Heart left ventricle (tissue), 7 donors: ENCODE data around the genes DMGDH and SSBP2.

- PRO-cap, 6 experiments: no peak in any of the 6 experiments
- RAMPAGE, long total RNA, 2 experiments: no peak in any of the 2 experiments
- RRBS: 3% methylated on average over 23 of the region's 74 CpGs
Observed at GRCh38 chr5:77629849-77630482, 8.5 kb downstream of the OTP start.

DNA sequence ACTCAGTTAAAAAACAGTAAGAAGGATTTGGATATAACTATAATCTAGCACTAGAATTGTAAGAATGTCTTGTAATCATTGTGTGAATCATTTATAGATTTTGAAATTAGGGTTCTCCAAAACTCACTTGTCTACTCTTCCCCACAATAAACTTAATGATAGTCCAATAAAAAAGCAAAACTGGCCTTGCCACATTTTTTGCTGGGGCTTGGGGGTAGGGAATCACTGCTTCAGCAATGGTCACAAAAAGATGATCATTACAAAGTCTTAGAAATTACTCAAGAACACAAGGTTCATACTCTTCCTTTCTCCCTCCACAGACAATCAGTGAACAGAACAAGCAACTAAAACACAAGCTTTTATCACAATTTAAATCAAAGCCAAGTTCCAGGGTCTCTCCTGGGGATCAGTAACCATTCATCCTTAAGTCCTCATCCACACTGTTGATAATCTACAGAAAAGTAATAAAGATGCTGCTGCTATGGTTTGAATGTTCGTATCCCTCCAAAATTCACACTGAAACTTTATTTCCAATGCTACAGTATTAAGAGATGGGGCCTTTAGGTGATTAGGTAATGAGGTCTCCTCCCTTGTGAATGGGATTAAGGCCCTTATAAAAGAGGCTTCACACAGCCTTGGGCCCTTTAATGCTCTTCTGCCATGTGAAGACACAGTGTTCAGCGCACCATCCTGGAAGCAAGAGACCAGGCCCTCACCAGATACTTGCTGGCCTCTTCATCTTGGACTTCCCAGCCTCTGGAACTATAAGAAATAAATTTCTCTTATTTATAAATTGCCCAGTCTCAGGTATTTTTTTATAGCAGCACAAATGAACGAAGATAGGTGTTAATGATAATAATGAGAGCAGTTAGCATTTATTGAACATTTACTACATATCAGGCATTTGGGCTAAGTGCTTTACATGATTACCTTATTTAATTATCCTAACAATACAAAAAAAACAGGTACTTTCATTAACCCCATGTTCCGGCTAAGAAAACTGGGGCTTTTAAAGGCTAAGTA lies 8.5 kb downstream of the TBCA start:
- PRO-cap, 6 experiments: no peak in any of the 6 experiments
- RAMPAGE, long total RNA, 2 experiments: no peak in any of the 2 experiments
- RRBS: no CpG with 5 or more reads among the region's 4 CpGs

DNA sequence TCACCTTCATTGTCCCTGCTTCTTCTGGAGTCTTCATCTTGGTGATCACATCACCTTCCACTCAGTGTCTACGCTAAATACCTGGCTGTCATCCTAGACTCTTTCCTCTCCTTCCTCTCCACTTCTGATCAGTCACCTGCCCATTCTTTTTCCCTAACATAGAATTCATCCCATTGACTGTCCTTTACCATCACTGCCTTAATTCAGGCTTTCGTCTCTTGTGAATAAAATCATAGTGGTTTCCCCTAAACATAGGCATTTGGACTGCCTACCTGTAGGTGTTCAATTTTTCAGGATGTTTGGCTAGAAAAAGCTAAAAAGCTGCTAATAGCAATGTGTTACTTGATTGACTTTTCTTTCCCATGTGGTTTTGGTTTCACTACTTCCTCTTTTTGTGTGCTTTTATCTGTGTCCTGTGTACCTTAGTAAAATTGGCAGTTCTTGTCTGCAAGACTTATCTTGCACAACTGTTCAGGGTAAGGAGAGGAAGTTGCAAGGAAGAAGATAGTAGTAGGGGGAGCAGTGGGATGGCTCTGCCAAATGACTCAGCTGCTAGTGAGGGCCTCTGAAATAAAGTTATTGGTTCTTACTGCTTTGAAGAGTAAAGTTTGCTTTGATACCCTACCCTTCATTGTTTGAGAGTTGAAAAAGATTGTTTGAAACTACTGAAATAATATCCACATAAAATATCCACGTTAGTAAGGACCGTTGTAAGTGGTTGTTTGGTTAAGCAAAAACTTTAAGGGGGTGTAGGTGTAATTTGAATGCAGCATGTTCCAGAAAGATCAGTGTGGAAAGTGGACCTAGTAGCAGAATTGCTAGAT lies 123.3 kb downstream of the SCAMP1 start:
- PRO-cap, 6 experiments: no peak in any of the 6 experiments
- RAMPAGE, long total RNA, 2 experiments: no peak in any of the 2 experiments
- RRBS: no CpG with 5 or more reads among the region's 4 CpGs

DNA sequence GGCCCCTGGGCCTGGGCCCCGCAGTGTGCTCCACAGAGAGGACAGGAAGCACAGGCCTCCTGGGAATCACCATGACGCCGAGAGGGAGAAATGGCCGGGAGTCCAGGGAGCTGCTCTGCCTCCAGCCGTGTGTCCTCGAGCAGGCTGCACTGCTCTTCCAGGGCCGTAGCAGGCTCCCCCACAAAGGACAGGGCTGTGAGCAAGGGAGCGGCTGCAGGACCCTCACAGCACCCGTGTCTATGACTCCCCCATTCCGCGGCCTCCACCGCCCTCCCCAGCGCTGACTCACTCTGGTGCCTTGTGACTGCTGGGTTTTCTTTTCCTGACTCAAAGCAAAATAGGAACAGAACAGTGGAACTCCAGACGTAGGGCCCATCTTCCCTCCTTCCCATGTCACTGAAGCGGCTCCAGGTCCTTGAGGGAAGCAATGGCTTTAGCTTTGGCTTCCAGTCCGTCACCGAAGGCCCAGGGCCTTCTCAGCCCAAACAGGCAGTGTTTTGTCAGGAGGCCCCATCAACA lies 114.3 kb downstream of the LHFPL2 start:
- PRO-cap, 6 experiments: peak in 4 of 6 experiments; most common plus-strand start position 69 of the sequence (in 2); most common minus-strand start position 239 of the sequence (in 1)
- RAMPAGE, long total RNA, 2 experiments: no peak in any of the 2 experiments
- RRBS: no CpG with 5 or more reads among the region's 17 CpGs

GRCh38 chr5:78544756-78545034 lies 103.9 kb downstream of the LHFPL2 start:
- PRO-cap, 6 experiments: peak in 1 of 6 experiments; most common minus-strand start chr5:78544845 (in 1)
- RAMPAGE, long total RNA, 2 experiments: no peak in any of the 2 experiments
- RRBS: no CpG with 5 or more reads among the region's 5 CpGs

GRCh38 chr5:78647831-78648479 lies 617 bp downstream of the LHFPL2 start:
- PRO-cap, 6 experiments: peak in 4 of 6 experiments; most common plus-strand start chr5:78648226 (in 3); most common minus-strand start chr5:78647926 (in 1)
- RAMPAGE, long total RNA, 2 experiments: no peak in any of the 2 experiments
- RRBS: under 1% methylated on average over 25 of the region's 67 CpGs

DNA sequence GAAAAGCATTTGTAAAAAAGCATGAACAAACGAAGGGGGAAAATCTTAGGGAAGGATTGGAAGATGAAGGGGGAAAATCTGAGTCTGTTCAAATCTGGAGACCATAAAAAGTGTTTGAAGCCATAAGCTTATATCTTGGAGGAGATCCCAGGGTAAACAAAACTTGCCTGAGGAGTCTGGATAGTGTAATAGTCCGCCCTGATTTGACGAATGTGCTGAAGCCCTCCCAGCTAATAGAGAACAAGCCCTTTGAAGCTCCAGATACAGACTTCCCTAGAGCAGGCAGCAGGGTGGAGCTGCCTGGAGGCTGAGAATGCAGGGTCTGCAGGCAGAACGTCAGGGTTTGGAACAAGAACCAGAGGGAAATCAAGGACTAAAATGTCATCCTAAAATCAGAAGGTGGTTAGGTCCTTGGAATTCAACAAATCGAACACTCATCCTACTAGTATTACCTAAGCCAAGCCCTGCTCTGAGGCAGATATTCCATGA lies 117.5 kb upstream of the LHFPL2 start:
- PRO-cap, 6 experiments: no peak in any of the 6 experiments
- RAMPAGE, long total RNA, 2 experiments: no peak in any of the 2 experiments
- RRBS: no CpG with 5 or more reads among the region's 5 CpGs

GRCh38 chr5:79069381-79069803 lies at the start of gene DMGDH:
Gene DMGDH, minus strand, starts transcription at chr5:79069674.
- PRO-cap, 6 experiments: peak in 3 of 6 experiments; most common plus-strand start chr5:79069769 (in 2); most common minus-strand start chr5:79069632 (in 2)
- RAMPAGE, long total RNA, 2 experiments: start-site peak on the plus strand in 1 of 2 experiments, at chr5:79069760-79069784 at its widest, 23 reads per replicate
- RRBS: 3% methylated on average over 29 of the region's 45 CpGs

- PRO-cap, 6 experiments: no peak in any of the 6 experiments
- RAMPAGE, long total RNA, 2 experiments: no peak in any of the 2 experiments
- RRBS: 8% methylated on average over 17 of the region's 46 CpGs
Observed at GRCh38 chr5:79069804-79070622, 446 bp downstream of the BHMT2 start.

DNA sequence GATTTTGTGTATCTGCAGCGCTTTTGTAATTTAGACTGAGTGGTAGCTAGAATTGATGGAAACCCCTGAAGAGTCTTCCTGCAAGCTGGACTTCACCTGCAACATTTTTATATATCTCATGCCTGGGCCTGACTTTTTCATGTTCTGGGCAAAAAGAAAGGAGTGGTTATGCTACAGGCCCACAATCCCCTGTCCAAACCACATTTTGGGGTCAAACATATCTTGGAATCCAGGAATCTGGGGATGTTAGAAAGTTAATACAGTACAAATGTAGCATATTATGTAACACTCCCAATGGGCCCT lies 4.5 kb downstream of the BHMT start:
- PRO-cap, 6 experiments: no peak in any of the 6 experiments
- RAMPAGE, long total RNA, 2 experiments: no peak in any of the 2 experiments
- RRBS: no CpG with 5 or more reads among the region's 1 CpG

- PRO-cap, 6 experiments: peak in 5 of 6 experiments; most common plus-strand start chr5:79691191 (in 2); most common minus-strand start chr5:79690837 (in 3)
- RAMPAGE, long total RNA, 2 experiments: no peak in any of the 2 experiments
- RRBS: no CpG with 5 or more reads among the region's 8 CpGs
Observed at GRCh38 chr5:79690667-79691798, 1.4 kb downstream of the CMYA5 start.

GRCh38 chr5:79733490-79733802 lies 43.8 kb downstream of the CMYA5 start:
- PRO-cap, 6 experiments: no peak in any of the 6 experiments
- RAMPAGE, long total RNA, 2 experiments: start-site peak on the plus strand in 1 of 2 experiments, at chr5:79733268-79733934 at its widest, 2,060 reads per replicate
- RRBS: no CpG with 5 or more reads among the region's 2 CpGs

GRCh38 chr5:80067714-80068315 lies 32.7 kb downstream of the THBS4 start:
- PRO-cap, 6 experiments: no peak in any of the 6 experiments
- RAMPAGE, long total RNA, 2 experiments: start-site peak on the plus strand in 1 of 2 experiments, at chr5:80068002-80068114 at its widest, 23 to 24 reads per replicate
- RRBS: no CpG with 5 or more reads among the region's 6 CpGs

DNA sequence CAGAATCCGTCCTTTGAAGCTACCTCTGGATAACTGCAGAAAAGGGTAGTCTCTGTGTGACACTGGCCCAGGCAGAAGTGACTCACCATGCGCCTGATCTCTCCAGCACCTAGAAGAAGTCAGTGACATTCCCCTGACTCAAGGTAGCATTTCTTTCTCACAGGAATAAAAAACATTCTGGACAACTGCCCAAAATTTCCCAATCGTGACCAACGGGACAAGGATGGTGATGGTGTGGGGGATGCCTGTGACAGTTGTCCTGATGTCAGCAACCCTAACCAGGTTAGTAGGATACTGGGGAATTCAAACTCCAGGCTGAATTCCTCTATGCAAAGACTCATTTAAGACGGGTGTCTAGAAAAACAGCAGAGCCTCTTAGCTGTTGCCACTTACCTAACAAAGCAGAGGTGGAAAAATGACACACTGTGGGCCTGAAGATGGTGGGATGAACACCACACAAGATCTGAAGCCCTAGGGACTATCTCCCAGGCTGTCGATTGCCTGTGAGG lies 37.0 kb downstream of the THBS4 start:
- PRO-cap, 6 experiments: no peak in any of the 6 experiments
- RAMPAGE, long total RNA, 2 experiments: no peak in any of the 2 experiments
- RRBS: no CpG with 5 or more reads among the region's 6 CpGs

- PRO-cap, 6 experiments: no peak in any of the 6 experiments
- RAMPAGE, long total RNA, 2 experiments: no peak in any of the 2 experiments
- RRBS: no CpG with 5 or more reads among the region's 15 CpGs
Observed at GRCh38 chr5:80253221-80254149, 2.4 kb downstream of the SERINC5 start.

GRCh38 chr5:80650464-80651308 lies 3.8 kb upstream of the MSH3 start:
- PRO-cap, 6 experiments: no peak in any of the 6 experiments
- RAMPAGE, long total RNA, 2 experiments: start-site peak on the minus strand in 1 of 2 experiments, at chr5:80650904-80650909 at its widest, 272 reads per replicate
- RRBS: no CpG with 5 or more reads among the region's 20 CpGs

DNA sequence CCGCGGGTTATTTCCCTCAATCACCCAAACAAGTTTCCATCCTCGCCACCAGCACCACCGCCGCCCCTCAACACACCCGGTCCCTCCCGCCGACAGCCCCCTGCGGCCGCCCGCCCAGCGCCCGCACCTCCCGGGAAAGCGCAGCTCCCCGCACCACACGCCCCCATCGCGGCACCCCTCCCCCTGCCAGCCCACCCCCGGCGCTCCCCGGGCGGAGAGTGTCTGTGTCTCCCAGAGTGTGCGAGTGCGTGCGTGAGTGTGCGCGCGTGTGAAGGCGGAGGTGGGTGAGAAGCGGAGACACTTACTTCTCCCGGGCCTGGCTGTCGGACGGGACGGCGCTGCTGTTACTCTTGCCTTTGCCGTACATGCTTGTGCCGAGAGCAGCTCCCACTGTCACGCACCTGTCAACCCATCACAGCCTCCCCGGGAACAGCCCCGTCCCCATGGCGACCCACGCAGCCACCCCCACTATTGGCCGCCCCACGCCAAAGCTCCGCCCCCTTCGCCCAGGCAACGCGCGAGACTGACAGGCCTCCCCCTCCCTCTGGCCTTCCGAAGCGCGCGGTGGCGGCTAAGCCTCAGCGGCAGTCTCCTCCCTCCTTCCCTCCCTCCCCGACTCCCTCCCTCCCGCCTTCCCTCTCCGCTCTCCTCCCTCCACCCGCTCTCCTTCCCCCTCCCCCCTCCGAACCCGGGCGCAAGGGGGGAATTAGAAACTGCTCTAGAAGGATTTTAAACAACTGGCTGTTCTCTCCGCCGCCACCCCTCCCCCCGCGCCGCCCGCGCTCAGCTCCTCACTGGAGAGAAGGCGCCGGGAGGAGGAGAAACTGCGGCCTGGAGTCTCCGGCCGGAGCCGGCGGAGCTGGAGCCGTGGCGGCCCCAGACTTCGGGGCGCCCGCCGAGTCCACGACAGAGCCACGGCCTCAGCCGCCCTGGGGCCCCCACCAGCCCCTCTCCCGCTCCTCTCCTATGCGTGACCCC lies at the start of gene SSBP2:
Gene SSBP2, minus strand, starts transcription at position 422 of the 978 bp plus-strand sequence.
- PRO-cap, 6 experiments: peak in 6 of 6 experiments; most common plus-strand start position 794 of the sequence (in 5); most common minus-strand start position 373 of the sequence (in 4)
- RAMPAGE, long total RNA, 2 experiments: start-site peak on the minus strand in 2 of 2 experiments, centred at positions 386 to 389 of the sequence, 120 to 184 reads per replicate
- RRBS: 1% methylated on average over 29 of the region's 88 CpGs

GRCh38 chr5:81756217-81756522 lies 5.3 kb upstream of the SSBP2 start:
- PRO-cap, 6 experiments: peak in 1 of 6 experiments; most common plus-strand start chr5:81756391 (in 1)
- RAMPAGE, long total RNA, 2 experiments: no peak in any of the 2 experiments
- RRBS: no CpG with 5 or more reads among the region's 2 CpGs

GRCh38 chr5:82204628-82205748 lies 73.2 kb downstream of the RPS23 start:
- PRO-cap, 6 experiments: no peak in any of the 6 experiments
- RAMPAGE, long total RNA, 2 experiments: no peak in any of the 2 experiments
- RRBS: no CpG with 5 or more reads among the region's 5 CpGs

DNA sequence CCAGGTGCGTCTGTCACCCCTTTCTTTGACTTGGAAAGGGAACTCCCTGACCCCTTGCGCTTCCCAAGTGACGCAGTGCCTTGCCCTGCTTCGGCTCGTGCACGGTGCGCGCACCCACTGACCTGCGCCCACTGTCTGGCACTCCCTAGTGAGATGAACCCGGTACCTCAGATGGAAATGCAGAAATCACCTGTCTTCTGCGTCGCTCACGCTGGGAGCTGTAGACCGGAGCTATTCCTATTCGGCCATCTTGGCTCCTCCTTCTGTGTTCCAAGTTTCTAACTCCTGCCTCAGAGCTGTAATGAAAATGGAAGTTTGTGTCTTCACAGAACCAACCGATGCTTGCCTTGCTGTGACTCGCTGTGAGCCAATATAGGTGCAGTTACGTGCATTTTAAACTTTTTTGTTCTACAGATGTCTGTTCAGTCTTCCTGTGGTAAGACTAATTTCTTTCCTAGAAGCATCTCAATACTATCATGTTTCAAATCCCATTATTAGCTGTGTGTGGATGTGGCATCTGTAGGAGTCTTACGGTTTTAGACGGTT lies 157.1 kb upstream of the RPS23 start:
- PRO-cap, 6 experiments: no peak in any of the 6 experiments
- RAMPAGE, long total RNA, 2 experiments: no peak in any of the 2 experiments
- RRBS: no CpG with 5 or more reads among the region's 20 CpGs